Measurements from ENCODE around the gene GON4L.

GRCh38 chr1:154492971-154493773 is 8.8 kb upstream of the TDRD10 start:
- RRBS: no CpG with 5 or more reads among the region's 12 CpGs

- RRBS: 2% methylated on average over 24 of the region's 57 CpGs
Observed at GRCh38 chr1:154626861-154627818, 19.2 kb upstream of the ADAR start.

GRCh38 chr1:154837214-154837984 is 32.7 kb downstream of the KCNN3 start:
- RRBS: no CpG with 5 or more reads among the region's 20 CpGs

- RRBS: 2% methylated on average over 12 of the region's 23 CpGs
Observed at GRCh38 chr1:154961180-154961614, 385 bp downstream of the PYGO2 start.

GRCh38 chr1:155010780-155011059 is 8.1 kb downstream of the ZBTB7B start:
- RRBS: no CpG with 5 or more reads among the region's 2 CpGs

- RRBS: 96% methylated on average over 3 of the region's 48 CpGs
Observed at GRCh38 chr1:155014566-155015972, 12.5 kb downstream of the ZBTB7B start.

DNA sequence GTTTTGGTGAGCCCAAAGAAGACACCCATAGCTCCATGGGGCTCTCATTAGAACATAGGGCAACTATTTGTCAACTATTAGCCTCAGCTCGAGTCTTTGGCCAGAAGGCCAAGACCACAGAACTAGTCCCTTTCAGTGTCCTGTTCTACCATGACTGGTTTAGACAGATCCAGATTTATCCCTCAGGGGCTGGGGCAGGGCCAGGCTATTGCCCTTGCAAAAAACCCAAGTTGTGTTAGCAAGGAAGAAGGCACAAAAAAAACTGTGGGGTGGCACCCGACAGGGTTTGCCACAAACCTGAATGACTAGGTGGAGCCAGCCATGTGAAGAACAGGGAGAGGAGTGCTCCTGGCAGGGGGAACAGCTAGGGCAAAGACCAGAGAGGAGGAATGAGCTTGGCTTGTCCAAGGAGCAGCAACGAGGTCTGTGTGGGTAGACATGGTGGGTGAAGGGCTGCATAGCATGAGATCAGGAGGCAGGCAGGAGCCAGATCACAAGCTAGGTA is 4.2 kb downstream of the DCST1 start:
- RRBS: no CpG with 5 or more reads among the region's 3 CpGs

DNA sequence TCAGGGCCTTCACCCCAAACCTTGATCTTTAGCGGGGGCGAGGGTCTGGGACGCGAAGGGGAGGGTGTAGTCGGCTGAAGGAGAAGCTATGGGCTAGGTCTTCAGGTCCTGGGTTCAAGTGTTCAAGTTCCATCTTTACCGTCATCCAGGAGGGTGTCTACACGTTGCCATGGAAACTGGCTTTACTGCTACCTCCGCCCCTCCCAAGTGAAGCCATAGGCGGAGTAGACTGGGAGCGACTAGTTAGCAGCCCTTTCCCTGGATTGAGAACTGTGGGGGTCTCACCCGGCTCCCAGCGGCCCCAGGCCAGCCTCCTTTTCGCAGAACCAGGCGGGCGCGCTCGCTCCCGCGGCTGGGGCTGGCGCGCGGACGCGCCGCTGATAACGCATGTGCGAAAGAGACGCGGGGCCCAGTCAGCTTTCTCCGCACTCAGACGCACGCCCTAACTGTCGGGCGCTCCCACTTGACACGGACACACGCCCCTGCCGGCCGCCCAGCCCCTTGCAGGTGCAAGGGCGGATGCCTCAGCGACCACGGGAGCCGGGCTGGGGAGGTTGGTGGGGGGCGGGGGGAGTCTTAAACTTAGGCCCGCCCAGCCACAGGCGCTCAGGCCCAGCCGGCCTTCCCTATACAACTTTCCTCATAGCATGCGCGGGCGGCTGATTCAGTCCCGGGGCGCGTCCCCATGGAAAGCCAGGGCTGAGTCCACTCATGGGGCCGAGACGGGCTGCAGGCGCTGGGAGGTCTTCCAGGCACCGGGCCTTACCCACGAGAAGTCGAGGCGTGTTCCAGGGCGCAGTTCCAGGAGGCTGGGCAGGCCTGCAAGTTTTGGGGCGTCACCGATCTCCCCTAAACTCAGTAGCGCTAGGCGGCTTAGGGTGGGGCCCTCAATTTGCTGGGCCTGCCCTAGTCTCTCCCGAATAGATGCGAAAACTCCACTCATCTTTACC is 7.4 kb downstream of the EFNA4 start:
- RRBS: 28% methylated on average over 19 of the region's 66 CpGs

- RRBS: 91% methylated on average over 7 of the region's 32 CpGs
Observed at GRCh38 chr1:155082358-155082939, 3.8 kb downstream of the EFNA3 start.

DNA sequence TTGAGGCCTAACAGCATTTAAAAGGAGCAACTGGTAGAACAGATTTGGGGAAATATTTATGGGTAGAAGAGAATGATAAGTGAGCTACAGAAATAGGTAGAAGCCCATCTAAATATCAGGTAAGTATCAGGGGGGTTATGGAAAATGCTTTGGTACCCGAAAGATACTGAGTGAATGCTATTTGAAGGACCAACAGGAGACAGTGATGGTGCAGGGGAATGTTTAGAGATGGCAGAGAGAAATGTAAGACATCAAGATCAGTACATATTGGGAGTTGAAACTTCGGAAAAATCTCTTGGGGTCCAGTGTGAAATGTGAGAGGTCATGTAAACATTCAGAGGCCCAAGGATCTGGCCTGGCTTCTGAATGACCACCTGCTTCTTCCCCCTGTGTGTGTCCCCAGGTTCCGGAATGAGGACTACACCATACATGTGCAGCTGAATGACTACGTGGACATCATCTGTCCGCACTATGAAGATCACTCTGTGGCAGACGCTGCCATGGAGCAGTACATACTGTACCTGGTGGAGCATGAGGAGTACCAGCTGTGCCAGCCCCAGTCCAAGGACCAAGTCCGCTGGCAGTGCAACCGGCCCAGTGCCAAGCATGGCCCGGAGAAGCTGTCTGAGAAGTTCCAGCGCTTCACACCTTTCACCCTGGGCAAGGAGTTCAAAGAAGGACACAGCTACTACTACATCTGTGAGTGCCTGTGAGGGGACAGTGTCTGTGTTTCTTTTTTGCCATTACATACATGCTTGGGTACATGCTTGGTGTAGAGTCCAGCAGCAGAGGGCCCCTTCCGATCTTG is 3.5 kb downstream of the EFNA1 start:
- RRBS: no CpG with 5 or more reads among the region's 11 CpGs

GRCh38 chr1:155134139-155134879 is 1.3 kb upstream of the SLC50A1 start:
- RRBS: no CpG with 5 or more reads among the region's 7 CpGs

- RRBS: no CpG with 5 or more reads among the region's 2 CpGs
Observed at GRCh38 chr1:155146313-155146512, 5.9 kb upstream of the DPM3 start.

DNA sequence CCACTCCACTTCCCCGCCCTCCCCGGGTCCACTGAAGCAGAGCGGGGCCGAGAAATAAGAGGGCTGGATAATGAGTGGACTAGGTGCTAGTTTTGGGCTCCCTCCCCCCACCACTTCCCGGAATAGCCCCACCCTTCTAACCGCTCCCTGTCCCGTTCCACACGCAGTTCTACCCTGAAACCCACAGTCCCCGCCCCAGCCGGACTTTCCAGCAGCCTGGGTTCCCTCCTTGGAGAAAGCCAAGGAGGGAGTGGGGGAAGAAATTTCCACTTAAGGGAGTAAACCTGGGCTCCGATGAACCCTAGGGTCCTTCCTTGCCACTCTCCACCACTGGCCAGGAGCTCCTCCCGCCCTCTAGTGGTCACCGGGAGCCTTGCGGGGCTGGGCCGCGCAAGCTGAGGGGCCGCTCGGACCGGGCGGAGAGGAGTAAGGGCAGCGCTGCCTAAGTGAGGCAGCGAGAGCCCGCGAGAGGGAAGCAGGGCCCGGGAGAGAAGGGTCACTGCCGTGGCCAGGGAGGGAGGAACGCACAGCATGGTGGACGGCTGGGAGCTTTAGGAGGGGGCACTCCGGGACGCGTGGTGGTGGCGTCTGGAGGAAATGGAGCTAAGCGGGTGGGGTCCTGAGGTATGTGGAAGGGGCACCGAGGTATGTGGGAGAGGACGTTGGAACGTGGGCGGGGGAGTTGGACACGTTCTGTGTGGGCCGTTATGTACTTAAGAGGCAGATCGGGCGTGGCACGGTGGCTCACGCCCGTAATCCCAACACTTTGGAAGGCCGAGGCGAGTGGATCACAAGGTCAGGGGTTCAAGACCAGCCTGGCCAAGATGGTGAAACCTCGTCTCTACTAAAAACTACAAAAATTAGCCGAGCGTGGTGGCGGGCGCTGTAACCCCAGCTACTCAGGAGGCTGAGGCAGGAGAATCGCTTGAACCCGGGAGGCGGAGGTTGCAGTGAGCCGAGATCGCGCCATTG is 14.1 kb downstream of the THBS3 start:
- RRBS: 3% methylated on average over 23 of the region's 57 CpGs

- RRBS: no CpG with 5 or more reads among the region's 4 CpGs
Observed at GRCh38 chr1:155195634-155196071, 12.0 kb downstream of the THBS3 start.

- RRBS: no CpG with 5 or more reads among the region's 8 CpGs
Observed at GRCh38 chr1:155199569-155200253, 8.0 kb downstream of the THBS3 start.

DNA sequence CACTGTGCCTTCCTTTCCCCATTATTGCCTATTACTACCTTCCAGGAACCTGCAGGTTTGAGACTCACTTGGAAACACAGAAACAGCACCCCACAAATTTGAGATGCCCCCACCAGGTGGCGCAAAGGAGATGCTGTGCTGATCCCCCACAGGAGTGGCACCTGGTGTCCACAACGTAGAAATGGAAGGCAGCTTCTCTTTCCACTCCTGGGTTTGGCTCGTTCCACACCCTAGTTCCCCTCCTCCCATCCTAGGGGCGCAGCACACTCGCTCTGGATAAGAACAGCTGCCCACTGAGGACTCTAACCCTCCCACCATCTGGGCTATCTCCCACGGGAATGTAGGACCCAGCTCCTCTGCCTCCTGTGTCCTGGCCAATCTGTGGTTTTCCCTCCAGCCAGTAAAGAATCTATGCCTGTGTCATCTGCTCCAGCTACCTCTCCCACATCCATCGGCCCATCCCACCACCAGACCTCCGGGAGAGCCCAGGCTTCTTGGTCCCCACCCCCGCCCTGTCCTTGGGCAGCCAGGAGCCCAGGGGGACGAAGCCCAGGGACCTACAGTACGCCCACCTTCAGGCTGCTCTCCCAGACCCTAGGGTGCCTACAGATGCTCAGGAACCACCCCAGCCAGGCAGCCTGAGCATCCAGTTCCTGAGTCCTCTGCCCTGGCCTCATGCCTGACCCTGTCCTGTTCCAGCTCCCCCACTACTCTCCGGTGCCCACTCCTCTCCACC is 626 bp downstream of the THBS3 start:
- RRBS: no CpG with 5 or more reads among the region's 12 CpGs

DNA sequence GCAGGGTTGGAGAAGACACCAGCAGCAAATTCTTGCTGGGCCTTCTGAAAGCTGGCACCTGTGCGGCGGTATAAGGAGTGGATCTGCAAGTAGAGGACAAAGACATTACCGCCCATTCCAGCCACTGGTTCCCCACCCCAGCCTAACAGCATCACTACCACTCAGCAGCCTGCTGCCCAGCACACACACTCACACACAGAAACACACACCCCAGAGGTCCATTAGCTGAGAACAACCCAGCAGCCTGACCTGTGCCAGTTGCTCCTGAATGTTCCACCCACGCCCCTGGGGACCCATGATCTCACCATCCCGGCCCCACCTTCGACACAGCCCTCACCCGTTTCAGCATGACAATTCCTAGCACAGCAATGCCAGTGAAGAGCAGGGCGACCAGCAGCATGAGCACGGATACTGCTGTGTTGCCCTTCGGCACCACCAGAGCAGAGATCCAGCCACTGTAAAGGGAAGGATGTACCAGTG is 1.1 kb upstream of the ENTREP3 start:
- RRBS: no CpG with 5 or more reads among the region's 10 CpGs

GRCh38 chr1:155261178-155261728 is 907 bp downstream of the SCAMP3 start:
- RRBS: 13% methylated on average over 5 of the region's 5 CpGs

DNA sequence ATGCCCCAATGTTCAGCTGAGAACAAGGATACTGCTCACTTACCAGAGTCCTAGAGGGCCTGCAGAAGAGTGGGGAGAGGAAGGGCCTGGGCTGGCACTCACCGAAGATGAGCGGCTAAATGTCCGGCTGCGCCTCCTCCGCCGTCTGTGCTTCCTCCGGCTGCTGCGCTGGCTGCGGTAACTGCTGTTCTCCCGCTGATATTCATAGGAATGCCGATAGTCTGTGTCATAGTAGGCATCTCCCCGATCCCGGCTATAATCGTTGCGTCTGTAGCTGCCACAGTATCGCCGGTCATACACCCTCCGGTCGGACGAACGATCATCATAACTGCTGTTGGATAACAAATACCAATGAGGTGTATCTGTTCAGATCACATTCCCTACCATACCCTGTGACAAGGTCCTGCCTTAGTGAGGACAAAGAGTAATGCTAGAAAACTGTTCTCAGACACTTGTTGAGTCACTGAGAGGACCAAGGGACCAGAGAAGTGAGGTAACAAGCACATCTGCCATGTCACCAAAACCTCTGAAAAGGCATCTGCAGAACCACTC is 3.8 kb downstream of the CLK2 start:
- RRBS: 95% methylated on average over 5 of the region's 21 CpGs

DNA sequence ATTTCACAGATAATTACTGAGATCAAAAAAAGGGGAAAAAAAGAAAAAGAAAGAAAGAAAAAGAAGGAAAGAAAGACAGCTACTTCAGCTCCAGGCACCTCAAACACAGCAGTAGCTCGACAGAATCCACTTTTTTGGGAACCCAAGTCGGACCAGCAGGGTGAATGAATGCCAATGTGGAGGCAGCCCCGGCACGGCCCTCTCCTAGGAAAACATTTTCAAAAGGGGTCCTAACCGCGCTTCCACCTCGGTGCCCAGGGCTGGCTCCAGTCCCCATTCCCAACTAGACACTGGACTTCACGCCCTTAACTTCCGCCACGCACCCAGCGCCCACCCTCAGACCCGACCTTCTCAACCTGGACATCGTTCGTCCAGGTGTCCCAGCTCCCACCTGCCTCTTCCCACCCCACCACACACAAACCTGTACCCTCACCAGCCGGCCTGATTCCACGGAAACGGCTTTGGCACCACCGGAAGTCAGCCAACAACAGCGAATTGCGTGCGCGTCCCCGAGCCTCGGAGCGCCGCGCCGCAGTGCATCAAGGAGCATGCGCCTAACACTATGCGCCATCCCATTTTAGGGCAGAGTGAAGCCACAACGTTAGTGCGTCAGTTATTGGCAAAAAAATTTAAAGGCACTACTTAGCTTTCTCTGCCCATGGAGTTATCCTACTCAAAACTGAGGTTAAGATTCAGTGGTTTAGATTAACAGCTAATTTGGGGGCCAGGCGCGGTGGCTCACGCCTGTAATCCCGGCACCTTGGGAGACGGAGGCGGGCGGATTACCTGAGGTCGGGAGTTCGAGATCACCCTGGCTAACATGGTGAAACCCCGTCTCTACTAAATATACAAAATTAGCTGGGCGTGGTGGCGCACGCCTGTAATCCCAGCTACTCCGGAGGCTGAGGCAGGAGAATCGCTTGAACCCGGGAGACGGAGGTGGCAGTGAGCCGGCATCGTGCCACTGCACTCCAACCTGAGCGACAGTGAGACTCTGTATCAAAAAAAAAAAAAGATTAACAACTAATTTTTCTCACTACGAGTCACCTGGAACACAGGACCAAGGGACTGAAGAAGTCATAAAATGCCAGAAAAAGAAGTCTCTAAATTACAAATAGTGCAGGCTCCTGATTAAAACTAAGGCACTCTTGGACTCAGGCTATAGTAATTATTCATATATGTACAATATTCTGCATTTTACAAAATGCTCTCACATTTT is at the start of gene GON4L:
Gene GON4L (minus strand): TSS at position 489 of the 1,219 bp plus-strand sequence.
- RRBS: no CpG with 5 or more reads among the region's 53 CpGs